SP-49 (cell line): Measurements from ENCODE around the genes C5AR2 and DHX34.

DNA sequence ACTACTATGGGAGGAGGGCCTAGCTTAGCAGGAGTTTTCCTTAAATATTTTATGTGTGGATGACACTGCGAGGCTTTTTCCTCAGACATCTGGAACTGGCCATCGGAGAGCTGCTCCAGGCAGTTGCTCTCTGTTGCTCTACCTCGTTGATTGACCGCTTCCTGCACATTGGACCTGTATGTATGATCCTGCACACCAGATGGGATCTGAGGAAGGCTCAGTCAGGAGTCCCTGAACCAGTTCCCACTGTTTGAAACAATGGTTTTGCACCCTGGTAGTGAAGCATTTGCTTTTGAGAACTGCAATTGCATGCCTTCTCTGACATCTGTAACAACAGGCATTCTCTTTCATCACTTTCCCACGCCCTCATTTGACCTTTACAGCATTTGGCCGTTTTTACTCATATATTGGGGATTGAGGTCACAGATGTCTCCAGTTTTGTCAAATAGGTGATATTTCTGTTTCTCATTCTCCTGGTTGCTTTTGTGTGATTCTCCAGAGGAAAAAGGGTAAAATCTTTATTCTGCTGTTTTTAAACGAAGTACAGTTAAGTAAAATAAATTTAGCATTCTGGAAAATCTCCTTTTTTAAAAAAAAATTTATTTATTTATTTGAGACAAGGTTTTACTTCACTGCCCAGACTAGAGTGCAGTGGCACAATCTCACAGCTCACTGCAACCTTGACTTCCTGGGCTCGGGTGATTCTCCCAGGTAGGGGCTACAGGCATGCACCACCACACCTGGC, 61.0 kb upstream of the NPAS1 start:
- PRO-cap = unidirectional peak, minus-strand start at position 301 of the sequence

GRCh38 chr19:47012787-47013366, 6.8 kb upstream of the NPAS1 start:
- PRO-cap = no peak

DNA sequence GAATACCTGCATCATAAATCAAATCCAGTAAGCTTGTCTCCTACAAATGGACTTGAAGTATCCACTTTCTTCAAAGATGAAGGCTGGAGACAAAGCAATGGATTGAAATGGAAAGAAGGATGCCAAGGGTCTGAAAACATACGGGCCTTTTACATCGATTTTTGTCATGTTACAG, 3.4 kb downstream of the ZC3H4 start:
- PRO-cap = no peak

- PRO-cap = no peak
These were observed 1.6 kb upstream of the BBC3 start for GRCh38 chr19:47232408-47233259.

GRCh38 chr19:47239591-47240023, 8.6 kb upstream of the BBC3 start:
- PRO-cap = no peak

DNA sequence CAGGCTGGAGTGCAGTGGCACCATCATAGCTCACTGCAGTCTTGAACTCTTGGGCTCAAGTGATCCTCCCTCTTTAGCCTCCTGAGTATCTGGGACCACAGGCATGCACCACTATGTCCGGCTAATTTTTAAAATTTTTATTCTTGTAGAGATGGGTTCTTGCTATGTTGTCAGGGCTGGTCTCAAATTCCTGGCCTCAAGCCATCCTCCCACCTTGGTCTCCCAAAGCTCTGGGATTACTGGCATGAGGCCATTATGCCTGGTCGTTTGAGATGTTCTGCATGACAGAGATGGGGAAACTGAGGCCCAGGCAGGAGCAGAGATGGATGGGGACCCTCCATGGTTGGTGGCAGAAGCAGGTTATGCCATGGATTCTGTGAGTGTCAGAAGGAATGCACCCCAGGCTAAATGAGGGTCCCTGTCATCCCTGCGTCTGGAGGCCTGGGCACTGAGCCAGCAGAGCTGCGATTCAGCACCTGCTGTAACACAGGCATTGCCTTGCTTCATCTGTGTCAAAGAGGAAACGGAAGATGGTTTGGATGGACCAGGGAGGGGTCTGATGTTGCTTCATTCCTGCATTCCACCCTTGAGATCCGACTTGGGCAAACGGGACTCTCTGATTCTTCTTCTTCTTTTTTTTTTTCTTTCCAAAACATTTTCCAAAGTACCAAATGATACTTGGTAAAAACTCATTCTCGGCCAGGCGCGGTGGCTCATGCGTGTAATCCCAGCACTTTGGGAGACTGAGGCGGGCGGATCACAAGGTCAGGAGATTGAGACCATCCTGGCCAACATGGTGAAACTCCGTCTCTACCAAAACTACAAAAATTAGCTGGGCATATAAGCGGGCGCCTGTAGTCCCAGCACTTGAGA, 1.1 kb downstream of the C5AR1 start:
- PRO-cap = no peak

GRCh38 chr19:47331855-47332561, at the start of gene C5AR2:
Gene C5AR2, plus strand, starts transcription at chr19:47332175.
- PRO-cap = no peak

DNA sequence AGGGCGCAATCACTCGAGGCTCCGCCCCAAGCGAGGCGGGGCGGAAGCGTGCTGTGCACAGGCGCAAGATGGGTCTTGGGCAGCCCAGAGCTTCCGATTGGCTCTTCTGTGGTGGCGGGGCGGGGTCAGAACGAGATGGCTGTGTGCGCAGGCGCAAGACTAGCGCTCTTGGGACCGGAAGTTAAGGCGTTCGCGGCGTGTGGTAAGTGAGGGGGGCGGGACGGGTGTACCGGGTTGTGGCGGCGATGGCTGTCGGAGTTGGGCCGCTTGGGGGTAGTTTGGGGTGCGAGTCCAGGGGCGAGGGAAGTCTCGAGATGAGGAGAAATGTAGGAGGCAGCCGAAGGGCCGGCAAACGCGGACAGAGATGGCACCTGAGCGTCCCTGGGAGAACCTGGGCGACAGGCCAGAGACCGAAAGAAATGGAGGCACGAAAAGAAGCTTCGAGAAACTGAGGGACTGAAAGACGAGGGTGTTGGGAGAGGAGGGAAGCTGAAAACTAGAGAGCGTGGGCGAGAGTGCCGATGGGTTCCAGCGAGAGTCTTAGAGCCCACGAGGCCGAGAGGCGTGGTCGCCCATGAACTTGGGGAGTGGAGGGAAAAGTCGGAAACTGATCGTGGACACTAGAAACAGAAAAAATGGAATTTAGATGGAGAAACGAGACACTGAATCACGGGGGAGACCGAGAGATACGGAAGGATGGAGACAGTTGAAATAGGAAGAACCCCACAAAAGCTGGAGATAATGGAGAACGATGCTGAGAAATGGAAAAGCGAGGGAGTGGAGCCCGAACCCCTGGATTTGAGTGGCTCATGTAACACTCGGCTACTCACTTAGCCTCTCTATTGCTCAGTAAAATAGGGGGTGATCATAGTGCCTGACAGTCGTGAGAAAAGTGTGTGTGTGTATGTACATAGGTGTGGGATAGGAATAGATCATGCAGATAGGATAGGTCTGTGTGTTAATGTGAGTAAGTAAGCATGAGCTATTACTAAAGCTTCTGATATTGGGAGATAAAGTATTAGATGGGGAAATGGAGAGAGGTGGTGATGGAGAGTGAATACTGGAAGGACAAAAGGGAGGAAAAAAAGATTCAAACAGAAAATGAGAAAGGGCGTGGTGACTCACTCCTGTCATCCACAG, at the start of gene DHX34:
TSS of gene DHX34 (plus strand) at position 165 of the 1,140 bp plus-strand sequence.
- PRO-cap = unidirectional peak, plus-strand start at position 205 of the sequence

- PRO-cap = no peak
These were observed 26.8 kb downstream of the DHX34 start for GRCh38 chr19:47375739-47376568.

DNA sequence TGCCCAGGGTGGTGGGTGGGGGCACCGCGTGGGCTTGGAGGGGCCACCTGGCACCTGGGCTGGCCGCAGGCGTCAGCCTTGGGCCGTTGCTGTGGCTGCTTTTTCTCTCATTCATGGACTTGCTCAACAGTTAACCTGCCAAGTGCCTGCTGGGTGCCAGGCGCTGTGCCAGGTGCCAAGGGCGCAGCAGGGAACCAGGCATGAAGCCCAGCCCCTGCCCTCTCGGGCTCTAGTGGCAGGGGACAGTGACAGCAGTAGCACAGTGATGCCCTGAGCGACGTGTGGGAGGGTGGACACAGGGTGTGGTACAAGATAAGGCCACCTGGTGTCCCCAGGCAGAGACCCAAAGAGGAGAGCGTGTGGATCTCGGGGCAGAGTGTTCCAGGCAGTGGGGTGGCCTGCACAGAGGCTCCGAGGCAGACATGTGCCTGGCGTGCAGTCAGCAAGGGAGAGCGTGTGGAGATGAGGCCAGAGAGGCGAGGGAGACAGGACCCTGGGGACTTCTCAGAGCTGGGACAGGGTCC, 28.2 kb downstream of the DHX34 start:
- PRO-cap = no peak

DNA sequence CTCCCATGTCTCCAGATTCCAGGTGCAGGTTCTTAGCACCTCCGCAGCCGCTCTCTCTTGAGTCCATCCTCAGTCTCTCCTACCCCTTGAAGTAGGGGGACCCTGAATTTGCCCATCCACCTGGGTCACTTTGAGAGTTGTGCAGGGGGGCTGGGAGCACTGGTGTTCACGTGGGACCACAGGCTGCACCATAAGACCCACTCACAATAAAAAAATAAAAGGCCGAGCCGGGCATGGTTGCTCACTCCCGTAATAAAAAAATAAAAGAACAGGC, 33.2 kb downstream of the DHX34 start:
- PRO-cap = no peak

DNA sequence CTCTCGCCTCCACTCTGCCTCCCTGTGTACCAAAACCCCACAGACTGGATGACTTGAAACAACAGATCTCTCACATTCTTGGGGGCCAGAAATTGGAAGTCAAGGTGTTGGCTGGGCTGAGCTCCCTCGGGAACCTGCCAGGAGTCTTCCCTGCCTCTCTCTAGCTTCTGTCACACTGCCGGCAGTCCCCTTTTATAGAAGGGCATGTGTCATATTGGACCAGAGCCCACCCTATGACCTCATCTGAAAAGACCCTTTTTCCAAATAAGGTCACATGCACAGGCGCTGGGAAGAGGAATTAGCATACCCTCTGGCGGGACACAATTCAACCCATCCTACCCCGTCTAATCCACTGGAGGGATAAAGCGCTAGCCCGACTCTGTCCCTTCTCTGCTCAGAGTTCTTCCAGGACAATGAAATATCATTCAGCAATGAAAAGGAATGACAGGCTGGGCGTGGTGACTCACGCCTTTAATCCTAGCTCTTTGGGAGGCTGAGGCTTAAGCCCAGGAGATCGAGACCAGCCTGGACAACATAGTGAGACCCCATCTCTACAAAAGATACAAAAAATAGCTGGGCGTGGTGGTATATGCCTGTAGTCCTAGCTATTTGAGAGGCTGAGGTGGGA, 28.7 kb downstream of the MEIS3 start:
- PRO-cap = no peak

- PRO-cap = no peak
These were observed 8.8 kb upstream of the MEIS3 start for GRCh38 chr19:47427770-47428828.

- PRO-cap = no peak
These were observed 4.3 kb downstream of the KPTN start for GRCh38 chr19:47479801-47480113.

DNA sequence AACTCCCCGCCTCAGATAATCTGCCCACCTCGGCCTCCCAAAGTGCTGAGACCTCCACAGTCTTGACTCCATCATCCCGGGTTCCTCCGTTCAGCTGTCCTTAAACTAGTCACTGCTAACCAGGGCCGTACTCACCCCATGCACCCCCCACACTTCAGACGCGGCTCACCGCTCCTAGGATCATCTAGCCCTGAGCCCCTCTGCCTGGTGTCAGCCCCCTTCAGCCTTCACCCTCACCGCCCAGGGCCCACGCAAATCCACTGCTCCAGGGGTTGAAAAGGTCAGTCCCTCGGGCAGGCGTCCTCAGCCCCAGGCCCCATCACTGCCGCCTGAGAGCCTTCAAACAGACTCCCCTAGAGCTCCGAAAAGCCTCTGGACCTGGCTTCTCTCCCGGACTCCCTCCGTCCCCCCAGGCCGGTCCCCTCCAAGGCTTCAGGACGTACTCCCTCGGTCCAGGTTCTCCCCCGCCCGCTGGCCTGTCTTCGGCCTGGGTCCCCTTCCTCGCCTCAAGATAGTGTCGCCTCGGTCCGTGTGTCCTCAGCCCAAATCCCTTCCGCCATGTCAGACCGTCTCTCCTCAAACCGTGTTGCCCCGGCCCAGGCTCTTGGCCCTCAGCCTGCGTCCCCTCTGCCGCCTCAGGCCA, 672 bp downstream of the NAPA start:
- PRO-cap = no peak

DNA sequence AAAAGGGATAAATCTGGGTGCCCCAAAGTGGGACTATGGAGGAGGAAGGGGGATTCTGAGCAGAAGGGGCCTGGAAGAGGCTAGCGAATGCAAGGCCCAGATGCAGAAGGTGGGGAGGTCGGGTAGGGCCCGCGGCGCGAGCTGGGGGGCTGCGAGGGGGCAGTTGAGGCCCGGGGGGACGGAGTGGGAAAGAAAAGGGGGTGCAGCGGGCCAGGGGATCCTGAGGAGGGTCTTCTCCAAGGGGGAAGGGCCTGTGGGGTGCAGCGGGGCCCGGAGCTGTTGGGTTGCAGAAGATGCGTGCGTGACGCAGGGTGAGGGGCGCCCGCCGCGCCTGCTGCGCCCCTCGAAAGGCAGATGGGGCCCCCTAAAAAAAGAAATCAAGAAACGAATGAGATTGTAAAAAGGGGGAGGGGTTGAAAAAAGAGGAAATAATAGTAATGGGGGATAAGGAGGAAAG, 327 bp downstream of the ZNF541 start:
- PRO-cap = no peak

- PRO-cap = no peak
These were observed 15.2 kb downstream of the BICRA start for GRCh38 chr19:47623997-47624609.

- PRO-cap = no peak
These were observed 51.4 kb downstream of the BICRA start for GRCh38 chr19:47660259-47660765.

DNA sequence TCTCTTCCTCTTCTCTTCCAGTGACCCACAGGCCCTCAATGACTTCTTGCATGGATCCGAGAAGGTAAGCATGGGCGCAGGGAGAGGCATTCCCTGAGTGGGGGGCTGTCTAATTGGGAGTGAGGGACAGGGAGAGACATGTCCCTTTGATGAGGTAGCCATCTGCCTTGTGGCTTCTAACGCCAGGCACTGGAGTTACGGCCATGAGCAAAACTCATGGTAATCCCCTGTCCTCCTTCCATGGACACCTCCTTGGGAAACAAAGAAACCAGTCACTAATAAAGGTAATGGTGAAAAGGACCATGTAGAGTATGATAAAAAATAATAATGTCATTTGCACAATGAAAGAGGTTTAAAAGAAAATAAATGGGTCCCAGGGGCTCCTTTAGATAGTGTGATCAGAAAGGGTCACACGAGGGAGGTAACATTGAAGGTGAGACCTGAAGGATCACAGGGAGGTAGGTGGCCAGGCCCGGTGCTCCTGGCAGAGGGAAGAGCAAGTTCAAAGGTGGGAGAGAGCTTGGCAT, 39.5 kb upstream of the EHD2 start:
- PRO-cap = no peak

DNA sequence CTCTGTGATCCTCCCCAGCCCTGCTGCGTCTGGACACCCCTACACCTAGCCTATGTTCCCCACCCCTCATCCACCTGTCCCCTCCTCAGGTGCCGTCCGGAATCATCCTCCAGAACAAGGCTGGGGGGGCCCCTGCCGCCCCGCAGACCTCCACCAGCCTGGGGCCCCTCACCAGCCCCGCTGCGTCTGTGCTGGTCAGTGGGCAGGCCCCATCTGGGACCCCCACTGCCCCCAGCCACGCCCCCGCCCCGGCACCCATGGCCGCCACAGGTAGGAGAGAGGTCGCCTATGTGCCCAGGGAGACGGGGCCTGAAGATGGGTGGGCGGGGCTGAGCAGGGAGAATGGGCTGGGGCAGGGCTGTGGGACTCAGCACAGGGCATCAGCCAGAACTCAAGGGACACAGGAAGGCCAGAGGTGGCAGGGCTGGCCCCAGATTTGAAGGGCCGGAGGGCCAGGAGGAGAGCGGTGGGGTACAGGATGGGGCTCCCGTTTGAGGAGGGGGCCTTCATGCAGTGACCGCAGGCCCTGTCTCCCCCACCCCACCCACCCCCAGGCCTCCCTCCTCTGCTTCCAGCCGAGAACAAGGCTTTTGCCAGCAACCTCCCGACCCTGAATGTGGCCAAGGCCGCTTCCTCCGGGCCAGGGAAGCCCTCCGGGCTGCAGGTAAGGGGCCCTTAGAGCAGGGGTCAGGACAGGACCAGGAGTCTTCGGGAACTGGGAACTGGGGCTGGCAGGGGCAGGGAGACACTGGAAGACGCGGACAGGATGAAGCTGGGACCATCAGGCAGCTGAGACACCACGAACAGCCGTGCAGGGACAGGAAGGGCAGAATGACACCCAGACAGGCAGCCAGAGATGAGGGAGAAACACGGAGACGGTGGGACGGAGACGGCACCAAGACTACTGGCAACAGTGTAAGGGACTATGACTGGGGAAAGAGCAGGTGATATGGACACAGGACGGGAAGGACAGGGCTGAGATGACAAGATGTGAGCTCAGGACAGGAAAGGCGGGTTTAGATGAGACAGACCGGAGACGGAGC, 18.1 kb upstream of the EHD2 start:
- PRO-cap = no peak